ENCODE data around the genes GPLD1, RIPOR2 and SLC17A1.

GRCh38 chr6:22043258-22044028, 253.4 kb downstream of the PRL start:
- RRBS, result no CpG with 5 or more reads among the region's 7 CpGs

- RRBS, result no CpG with 5 or more reads among the region's 3 CpGs
Observed at GRCh38 chr6:22112933-22113523, 183.8 kb downstream of the PRL start.

DNA sequence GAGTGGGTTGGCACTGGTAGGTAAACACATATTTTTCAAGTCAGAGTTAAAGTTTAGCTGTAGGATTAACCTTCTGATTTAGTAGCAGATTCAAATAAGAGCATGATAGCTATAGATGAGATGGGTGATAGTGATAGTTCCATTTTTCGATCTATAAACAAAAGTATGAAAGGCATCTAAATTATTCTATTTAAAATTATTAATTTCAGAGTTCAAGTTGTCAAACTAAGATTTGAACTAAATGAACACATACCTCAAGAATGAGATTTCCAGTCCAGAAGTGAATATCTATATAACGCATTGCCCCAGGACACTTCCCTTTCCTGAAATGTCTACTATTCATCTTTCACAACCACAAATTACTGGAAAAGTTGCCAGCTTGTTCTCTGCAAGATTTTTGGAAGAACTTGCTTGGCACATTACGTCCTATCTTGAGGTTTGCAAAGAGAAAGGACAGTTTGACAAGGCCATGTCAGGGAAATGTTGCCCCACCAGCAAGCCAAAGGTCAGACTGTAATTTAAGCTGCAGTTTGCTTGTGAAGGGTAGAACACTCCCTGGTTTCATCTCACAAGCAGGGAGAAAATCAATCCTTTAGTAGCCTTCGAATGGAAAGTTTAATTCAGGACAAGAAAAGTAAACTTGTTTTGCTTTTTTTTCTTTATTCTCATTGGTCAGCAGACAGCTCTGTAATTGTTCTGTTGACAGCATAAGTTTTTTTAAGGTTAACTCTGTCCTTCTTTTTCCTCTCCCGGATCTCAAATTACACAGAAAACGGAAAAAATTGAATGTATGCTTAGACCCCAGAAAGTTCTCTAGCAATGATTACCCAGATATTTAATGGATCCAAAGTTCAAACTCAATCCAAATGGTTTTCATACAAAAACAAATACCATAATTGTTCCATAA, 541.9 kb upstream of the NRSN1 start:
- RRBS, result no CpG with 5 or more reads among the region's 6 CpGs

DNA sequence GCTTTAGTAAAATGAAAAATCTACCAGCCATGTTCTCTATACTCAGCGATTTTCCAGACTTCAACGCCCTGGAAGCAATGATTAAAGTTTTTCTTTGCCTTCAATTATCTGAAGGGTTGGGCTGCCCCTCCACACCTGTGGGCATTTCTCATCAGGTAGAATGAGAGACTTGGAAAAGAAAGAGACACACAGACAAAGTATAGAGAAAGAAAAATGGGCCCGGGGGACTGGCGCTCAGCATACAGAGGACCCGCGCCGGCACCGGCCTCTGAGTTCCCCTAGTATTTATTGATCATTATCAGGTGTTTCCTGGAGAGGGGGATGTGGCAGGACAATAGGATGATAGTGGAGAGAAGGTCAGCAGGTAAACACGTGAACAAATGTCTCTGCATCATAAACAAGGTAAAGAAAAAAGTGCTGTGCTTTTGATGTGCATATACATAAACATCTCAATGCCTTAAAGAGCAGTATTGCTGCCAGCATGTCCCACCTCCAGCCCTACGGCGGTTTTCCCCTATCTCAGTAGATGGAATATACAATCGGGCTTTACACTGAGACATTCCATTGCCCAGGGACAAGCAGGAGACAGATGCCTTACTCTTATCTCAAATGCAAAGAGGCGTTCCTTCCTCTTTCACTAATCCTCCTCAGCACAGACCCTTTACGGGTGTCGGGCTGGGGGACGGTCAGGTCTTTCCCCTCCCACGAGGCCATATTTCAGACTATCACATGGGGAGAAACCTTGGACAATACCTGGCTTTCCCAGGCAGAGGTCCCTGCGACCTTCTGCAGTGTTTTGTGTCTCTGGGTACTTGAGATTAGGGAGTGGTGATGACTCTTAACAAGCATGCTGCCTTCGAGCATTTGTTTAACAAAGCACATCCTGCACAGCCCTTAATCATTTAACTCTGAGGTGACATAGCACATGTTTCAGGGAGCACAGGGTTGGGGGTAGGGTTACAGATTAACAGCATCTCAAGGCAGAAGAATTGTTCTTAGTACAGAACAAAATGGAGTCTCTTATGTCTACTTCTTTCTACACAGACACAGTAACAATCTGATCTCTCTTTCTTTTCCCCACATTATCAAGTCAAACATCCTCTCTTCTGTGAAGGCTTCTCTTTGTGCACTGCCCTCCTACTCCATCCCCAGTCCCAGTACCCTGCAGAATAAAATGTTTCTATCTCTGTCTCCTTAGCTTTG, 2.4 kb upstream of the MRS2 start:
- RRBS, result 54% methylated on average over 4 of the region's 19 CpGs

GRCh38 chr6:24489425-24490305, at the start of gene GPLD1:
GPLD1 (minus strand) TSS chr6:24489578.
- RRBS, result no CpG with 5 or more reads among the region's 9 CpGs

- RRBS, result no CpG with 5 or more reads among the region's 10 CpGs
Observed at GRCh38 chr6:24497272-24497957, 2.6 kb downstream of the ALDH5A1 start.

DNA sequence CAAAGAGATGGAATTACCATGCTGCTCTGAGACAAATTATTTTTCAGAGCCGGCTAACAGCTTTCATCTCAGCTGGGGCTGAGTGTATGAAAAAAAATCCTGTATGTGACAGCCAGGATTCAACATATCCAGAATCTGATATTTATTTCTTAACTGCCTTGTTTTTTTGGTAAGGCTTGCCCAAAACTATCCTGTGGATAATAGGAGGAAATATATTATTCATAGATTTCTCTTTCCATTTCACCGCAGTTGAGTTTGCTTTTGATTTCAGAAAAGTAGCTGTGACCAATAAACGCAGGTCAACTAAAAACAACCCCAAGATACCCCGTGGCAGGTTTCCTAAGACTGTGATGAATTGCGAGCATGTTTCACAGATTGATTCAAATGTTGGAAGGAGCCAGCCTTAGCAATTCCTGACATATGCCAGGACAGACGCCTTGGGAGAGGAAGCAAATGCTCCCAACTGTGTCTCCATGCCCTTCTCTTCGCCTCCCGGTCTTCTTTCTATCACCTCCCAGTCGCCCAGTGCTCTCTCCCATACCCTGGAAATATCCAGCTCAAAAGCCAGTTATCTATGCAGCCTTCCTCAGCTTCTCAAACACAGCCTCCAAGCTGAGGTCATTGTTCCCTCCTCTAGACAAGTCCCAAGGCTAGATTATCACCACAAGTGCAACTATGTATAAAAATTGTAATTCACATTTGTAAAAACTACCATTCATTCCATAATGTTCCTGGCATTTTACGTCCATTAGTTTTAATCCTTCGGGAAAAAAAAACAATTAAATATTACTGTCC, 32.0 kb downstream of the KIAA0319 start:
- RRBS, result no CpG with 5 or more reads among the region's 11 CpGs

DNA sequence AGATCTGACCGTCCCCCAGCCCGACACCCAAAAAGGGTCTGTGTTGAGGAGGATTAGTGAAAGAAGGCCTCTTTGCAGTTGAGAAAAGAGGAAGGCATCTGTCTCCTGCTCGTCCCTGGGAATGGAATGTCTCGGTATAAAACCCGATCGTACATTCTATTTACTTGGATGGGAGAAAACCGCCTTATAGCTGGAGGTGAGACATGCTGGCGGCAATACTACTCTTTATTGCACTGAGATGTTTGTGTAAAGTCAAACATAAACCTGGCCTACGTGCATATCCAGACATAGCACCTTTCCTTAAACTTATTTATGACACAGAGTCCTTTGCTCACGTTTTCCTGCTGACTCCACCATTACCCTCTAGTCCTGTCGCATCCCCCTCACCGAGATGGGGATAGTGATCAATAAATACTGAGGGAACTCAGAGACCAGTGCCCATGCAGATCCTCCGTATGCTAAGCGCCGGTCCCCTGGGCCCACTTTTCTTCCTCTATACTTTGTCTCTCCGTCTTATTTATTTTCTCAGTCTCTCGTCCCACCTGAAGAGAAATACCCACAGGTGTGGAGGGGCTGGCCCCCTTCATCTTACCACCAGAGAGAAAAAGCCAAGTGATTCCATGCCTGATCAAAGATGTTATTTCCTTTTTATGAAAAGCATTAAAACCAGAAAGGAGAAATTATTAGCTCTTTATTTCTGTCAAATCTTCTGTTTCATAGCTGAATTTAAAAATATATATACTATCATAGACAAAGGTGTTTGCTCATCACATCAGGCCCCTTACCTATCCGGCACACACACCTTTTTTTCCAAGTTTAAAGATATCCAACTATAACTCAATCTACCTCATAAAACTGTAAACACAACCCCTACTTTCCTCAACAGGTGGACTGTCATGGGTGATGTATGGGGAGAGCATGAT, 4.2 kb downstream of the TDP2 start:
- RRBS, result no CpG with 5 or more reads among the region's 18 CpGs

DNA sequence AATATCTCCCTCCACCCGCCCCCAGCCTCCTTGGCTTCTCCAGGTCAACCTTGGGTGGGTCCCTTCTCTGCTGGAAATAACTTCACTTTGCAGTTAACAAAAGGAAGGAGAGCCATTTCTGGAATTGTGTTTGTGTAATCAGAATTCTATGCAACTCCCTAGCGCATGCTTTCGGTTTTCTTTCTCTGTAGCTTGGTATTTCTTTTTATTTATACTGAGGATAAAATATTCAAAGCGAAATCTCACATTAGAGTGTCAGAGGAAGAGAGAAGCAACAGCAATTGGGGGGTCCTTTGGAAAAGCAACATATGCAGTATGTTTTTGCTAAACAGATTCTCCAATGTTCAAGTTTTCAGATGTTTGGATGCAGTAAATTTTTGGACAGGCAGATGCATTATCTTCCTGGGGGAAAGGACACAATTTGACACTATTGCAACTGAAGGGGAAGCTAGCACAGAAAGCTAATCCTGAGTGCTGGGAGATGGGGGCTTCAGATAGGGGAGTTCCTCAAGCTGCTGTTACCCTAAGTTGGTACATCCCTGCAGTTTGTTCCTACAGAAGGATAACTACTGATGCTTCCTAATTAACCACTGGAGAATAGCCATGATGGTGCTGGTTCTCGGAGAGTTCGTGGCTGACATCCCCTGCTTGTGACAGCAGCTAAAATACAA, 26.9 kb downstream of the RIPOR2 start:
- RRBS, result no CpG with 5 or more reads among the region's 6 CpGs

- RRBS, result no CpG with 5 or more reads among the region's 9 CpGs
Observed at GRCh38 chr6:24935636-24936228, at the start of gene RIPOR2. RIPOR2 (minus strand) TSS chr6:24935960.

GRCh38 chr6:24991579-24992041, 55.9 kb upstream of the RIPOR2 start:
- RRBS, result no CpG with 5 or more reads among the region's 2 CpGs

- RRBS, result no CpG with 5 or more reads among the region's 9 CpGs
Observed at GRCh38 chr6:25083676-25084301, 148.0 kb upstream of the RIPOR2 start.

GRCh38 chr6:25121900-25122462, 157.2 kb upstream of the CARMIL1 start:
- RRBS, result no CpG with 5 or more reads among the region's 4 CpGs

DNA sequence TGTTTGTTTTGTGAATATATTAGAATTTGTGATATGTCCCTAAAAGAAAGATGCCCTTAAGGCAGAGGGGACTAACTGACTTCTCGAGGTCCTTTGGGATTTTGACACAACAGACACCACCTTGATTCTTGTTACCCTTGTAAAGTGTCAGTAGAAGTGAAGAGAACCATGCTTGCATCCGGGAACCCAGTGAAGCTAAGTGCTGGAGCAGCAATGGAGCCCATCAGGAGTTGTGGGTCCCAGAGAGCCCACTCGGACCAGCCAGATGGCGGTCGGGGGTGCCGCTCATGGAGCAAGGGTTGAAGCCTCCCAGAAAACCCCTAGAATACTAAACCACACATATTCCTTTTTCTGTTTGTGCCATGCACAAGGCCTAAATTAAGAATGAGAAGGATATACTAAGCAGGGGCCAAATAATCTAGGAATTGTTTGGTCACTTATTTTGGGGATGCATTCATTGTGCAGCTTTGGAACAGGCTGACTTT, 29.4 kb upstream of the SCGN start:
- RRBS, result no CpG with 5 or more reads among the region's 6 CpGs

GRCh38 chr6:25830844-25831286, 987 bp downstream of the SLC17A1 start:
- RRBS, result no CpG with 5 or more reads among the region's 6 CpGs

- RRBS, result no CpG with 5 or more reads among the region's 5 CpGs
Observed at GRCh38 chr6:25831715-25832465, at the start of gene SLC17A1. SLC17A1 (minus strand) TSS chr6:25832052.

GRCh38 chr6:25835404-25835970, 3.6 kb upstream of the SLC17A1 start:
- RRBS, result no CpG with 5 or more reads among the region's 1 CpG

DNA sequence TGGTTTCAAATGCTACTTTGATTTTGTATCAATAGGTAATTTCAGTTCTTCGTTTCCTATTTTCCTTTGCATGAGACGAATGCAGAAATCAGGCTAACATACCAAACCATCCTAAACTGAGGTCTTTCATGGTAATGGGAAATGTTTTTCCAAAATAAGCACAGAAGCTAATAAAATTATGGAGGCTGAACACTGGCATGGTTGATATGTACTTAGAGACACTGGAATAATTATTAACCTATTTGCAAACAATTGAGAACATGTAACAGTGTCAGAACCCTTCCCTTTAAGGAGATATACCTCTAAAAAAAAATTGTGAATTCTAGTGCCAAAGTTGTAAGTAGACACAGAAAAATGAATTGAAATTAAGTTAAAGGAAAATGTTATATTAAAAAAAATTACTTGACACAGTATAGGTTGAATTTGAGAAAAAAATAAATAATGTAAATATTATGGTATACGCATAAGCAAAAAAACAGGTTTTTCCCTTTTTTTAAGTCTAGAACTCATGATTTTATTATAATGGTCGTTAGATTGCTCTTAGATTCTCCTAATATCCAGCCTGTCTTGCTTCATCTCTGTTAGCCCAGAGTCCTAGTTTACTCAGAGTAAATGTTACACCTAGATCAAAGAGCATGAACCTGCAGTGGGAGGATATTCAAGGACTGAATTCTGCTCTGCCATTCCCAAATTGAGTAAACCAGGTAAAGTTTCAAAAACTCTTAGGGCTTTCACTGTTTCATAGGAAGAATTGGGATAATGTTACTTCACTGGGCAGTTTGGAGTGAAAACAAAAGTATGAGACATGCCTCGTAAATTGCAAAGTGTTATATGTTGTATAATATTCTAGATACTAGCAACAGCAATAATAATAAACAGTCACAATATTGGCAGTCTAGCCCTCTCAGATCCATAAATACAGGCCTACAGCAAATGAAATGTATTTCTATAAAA, 1.7 kb downstream of the SLC17A2 start:
- RRBS, result no CpG with 5 or more reads among the region's 5 CpGs

DNA sequence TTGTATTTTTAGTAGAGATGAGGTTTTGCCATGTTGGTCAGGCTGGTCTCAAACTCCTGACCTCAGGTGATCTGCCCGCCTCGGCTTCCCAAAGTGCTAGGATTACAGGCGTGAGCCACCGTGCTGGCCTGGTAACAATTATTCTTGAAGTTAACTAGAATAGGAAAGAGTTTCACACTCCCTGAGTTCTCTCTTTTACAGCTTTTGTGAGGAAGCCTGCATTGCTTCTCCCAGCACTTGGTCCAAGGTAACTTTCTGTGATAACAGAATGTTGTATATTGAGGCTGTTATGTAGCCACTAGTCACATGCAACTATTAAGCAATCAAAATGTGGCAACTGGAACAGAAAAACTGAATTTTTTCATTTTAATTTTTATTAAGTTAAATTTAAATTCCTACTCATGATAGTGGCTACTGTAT, 2.4 kb downstream of the TRIM38 start:
- RRBS, result no CpG with 5 or more reads among the region's 4 CpGs